UCH-1 (cell line): ENCODE data around the genes MAP3K11 and FIBP.

GRCh38 chr11:65555423-65556245 lies 2.5 kb downstream of the LTBP3 start:
- RRBS: no CpG with 5 or more reads among the region's 8 CpGs

- RRBS: no CpG with 5 or more reads among the region's 5 CpGs
Measured at GRCh38 chr11:65576589-65576810, 647 bp downstream of the EHBP1L1 start.

GRCh38 chr11:65613630-65614546 lies at the start of gene MAP3K11:
Gene MAP3K11, minus strand, starts transcription at chr11:65614221.
- RRBS: 10% methylated on average over 20 of the region's 45 CpGs

GRCh38 chr11:65639379-65640062 lies 1.6 kb downstream of the SIPA1 start:
- RRBS: no CpG with 5 or more reads among the region's 11 CpGs

DNA sequence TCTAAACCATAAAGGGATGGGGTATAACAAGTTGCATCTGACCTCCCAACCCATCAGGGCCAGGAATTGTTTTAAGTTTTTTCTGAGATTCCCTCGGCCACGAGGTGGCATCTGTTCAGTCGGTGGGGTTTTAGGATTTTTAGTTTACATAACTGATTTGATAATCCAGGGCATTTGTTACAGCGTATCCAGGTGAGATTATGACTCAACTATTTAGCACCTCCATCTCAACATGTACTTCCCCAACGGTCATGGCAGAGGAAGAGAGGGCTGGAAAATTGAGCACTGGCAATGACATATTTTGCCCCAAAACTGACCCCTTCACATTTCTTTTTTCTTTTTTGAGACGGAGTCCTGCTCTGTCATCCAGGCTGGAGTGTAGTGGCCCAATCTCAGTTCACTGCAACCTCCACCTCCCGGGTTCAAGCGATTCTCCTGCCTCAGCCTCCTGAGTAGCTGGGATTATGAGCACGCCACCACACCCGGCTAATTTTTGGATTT lies 6.6 kb downstream of the AP5B1 start:
- RRBS: no CpG with 5 or more reads among the region's 10 CpGs

DNA sequence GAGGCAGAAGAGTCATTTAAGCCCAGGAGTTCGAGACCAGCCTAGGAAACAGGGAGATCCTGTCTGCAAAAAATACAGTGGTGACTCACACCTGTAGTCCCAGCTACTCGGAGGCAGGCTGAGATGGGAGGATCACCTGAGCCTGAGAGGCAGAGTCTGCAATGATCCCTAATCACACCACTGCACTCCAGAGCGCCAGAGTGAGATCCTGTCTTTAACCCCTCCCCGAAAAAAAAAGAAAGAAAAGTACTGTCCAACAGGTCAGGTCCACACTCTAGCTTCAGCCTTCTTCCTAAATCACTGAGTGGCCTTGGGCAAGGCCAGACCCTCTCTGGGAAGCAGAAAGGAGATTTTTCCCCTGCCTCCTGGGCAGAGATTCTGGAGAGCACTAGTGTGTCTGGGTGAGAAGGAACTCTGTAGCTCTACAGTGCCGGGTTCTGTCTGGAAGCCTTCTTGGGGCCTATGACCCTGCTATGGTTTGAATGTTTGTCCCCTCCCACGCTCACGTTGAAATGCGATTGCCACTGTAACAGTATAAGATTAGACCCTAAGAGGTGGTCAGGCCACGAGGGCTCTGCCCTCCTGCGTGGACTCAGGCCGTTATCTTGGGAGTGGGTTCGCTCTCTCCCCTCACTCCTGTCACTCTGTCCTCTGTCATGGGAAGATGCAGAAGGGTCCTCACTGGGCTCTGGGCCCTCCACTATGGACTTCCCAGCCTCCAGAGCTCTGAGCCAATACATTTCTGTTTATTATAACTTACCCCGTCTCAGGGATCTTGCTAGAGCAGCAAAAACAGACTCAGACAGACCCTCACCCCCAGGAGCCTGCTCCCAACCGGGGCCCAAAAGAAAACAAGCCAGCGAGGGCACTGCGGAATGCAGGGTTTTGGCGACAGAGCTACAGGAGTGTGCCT lies 3.6 kb downstream of the AP5B1 start:
- RRBS: no CpG with 5 or more reads among the region's 17 CpGs

DNA sequence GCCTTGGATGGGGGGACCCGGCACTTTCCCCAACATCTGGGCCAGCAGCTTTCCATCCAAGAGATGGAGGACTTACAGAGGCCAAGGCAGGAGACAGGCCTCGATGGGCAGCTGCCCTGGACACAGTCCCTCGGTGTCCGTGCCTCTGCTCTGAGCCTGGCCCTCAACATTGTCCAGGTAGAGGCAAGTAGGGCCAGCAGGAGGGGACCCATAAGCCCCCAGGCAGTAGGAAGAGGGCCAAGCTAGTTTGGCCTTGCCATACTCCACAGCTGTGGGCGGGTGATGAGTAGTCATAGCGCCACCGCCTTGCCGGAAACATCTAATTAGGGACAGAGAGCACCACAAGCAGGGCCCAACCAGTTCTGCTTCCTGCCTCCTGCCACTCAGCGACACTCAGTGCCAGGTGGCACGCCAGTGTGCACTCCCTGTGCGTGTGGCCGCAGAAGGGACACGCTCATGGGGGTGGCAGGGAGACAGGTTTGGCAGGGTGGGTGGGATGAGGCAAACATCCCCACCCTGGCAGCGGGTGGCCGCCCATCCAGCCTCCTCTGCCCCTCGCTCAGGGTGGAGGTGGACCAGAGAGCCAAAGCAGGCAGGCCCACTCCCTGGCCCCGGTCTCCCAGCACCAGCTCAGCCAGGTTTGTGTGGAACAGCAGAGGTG lies 4.8 kb downstream of the OVOL1 start:
- RRBS: no CpG with 5 or more reads among the region's 17 CpGs

DNA sequence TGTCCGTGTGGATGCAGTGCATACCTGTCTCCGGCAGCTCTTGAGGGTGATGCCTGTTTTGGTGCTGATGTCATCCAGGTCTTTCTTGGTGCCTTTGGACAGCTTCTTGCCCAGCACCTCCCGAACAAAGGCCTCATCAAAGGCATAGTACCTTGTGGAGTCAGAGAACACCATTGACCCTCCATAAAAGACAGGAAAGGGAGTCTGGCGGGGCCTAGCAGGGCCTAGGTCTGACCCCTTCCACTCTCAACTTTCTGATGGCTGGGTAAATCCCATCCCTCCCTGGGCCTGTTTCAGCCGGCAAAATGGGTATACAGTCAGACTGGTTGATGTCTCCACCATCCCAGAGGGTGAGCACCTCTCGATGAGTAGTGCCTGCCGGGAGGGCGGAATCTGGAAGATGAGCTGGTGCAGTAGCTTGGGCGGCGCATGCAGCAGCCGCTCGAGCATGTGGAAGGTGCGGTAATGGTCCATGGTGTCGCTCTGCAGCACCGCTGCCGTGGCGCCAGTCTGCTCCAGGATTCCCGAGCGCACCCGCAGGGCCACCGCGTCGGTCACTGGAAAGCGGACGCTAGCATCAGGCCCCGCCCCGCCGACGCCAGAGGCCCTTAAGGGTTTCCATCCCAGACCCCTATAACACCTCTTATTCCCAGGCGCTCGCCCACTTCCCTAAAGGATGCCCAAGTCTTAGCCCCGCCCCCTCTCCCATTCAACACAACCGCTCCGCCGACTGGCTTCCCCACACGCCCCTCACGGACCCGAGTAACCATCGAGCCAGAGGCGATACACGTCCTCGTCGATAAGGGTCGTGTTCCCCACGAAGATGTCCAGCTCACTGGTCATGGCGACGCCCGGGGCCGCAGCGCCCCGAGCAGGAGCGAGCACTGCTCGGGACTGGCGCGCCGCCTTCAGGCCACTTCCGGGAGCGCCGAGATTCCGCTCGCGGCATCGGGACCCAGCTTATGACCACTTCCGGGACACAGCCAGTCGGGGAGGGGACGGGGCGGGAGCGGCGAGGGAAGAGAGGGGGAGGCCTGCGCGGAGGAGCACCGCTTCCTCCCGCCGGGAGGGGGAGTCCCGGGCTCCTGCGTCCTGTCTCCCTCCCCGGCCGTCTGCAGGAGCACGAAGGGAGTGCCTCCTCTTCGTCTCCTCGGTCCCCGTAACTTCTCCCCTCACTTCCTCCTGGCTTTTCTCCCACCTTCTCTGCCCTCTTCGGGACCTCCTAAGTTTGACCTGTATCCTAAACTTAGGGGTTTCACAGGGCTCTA lies at the start of gene FIBP:
Gene FIBP, minus strand, starts transcription at position 896 of the 1,268 bp plus-strand sequence.
- RRBS: 3% methylated on average over 28 of the region's 83 CpGs

GRCh38 chr11:65977238-65977970 lies 15.9 kb downstream of the SART1 start:
- RRBS: 90% methylated on average over 4 of the region's 22 CpGs

DNA sequence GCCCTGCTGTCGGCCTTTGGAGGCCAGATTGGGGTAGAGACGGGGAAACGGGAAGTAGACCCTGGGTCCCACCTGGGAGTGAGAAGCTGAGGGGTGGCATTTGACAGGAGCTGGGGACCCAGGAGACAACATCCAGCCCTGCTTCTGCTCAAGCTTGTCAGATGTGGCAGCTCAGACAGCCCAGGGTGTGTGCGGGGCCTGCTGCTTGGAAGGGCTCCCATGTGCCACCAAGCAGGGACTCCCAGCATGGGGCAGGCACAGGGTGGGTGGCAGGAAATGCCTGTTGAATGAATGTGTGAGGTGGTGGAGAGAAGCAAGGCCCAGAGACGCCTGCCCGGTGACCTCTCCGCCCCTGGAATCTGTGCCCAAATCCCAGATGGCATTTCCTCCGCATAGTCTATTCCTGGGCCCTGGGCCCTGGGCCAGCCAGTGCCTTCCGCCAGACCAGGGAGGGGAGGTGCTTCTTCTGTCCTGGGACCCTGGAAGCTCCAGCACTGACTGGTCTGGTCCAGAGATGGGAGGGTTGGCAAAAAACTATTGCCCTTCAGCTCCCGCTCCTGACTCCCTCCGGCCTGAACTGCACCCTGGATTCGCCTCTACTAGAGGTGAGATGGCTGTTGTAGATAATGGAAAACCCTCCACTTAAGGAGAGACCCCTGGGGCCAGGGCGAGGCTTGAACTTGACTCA lies 3.6 kb downstream of the CST6 start:
- RRBS: no CpG with 5 or more reads among the region's 13 CpGs

GRCh38 chr11:66020877-66021514 lies 5.3 kb downstream of the CATSPER1 start:
- RRBS: no CpG with 5 or more reads among the region's 18 CpGs

- RRBS: no CpG with 5 or more reads among the region's 13 CpGs
Measured at GRCh38 chr11:66061325-66062028, 8.6 kb upstream of the PACS1 start.

DNA sequence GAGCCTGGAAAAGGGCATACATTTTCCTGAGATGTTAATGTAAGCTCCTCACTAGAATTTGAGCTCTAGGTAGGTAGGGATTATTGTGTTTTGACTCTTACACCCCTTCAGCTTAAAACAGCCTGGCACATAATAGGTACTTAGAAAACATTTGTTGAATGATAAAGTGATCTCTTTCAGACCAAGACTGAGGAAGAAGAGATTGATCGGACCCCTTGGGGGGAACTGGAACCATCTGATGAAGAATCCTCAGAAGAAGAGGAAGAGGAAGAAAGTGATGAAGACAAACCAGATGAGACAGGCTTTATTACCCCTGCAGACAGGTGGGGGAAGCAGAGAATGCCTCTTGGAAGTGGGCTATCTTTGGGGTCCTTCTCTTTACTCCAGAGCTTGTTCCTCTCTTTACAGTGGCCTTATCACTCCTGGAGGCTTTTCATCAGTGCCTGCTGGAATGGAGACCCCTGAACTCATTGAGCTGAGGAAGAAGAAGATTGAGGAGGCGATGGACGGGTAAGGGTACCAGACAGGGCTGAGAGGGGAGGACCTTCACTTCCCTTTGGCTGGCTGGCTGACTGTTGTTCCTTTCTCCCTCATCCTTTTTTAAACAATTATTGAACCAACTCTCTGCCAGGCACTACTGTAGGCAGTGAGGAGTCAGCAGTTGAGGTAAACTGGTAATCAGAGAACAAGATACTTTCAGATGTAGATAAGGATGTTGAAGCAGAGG lies 6.7 kb upstream of the PACS1 start:
- RRBS: no CpG with 5 or more reads among the region's 3 CpGs

GRCh38 chr11:66070649-66071287 lies 696 bp downstream of the PACS1 start:
- RRBS: 4% methylated on average over 28 of the region's 53 CpGs

DNA sequence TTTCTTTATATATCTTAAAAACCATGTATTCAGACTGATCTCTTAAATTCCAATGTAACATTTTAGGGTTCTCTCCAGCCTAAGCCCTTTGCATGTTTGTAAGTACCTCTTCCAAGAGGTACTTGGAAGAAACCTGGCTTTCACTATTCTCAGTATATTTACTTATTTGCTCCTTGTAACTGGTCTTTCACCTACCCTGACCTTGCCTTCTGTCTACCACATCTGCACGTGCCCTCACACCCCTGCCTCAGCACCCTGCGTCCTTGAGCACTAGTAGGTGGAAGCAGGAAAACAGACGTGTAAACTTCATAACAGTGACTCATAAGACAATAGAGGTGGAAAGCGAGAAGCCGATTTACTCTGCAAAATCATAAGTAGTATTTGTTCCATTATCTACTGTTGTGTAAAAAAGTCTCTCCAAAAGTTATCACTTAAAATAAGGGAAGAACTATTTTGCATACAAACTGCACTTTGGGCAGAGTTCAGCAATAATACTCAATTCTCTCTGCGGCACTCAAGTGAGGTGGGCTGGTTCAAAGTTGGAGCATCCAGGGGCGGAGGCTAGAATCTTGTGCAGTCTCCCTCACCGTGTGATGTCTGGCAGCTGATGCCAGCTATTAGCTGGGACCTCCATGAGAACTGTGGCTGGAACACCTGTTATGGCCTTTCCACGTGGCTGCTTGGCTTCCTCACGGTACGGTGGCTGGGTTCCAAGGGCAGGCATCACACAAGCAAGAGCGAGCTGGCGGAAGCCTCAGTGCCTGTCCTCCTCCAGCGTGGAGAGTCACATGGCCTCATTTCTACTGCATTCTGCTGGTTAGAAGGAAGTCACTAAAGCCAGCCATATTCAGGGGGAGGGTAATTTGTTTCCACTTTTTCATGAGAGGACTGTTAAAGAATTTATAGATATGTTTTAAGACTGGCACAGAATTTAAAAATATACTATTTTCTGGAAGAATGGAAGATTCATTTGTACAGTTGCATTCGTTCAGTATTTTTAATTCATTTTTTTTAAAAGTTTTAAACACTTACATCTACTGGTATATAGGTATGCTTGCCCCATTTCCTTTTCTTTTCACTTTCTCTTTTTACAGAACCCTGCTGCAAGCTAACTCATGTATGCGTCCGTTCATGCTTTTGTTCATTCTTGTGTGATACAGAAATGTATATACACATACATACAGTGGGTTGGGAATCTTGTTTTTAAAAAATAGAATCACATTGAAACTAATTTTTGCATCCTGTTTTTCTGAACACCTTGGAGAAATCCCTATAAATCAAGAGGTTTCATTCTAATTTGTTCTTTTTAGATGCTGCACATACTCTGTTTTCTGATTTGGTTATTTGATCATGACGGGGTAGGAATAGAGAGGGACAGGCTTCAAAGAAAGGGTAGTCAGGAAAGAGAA lies 30.6 kb downstream of the PACS1 start:
- RRBS: no CpG with 5 or more reads among the region's 18 CpGs

DNA sequence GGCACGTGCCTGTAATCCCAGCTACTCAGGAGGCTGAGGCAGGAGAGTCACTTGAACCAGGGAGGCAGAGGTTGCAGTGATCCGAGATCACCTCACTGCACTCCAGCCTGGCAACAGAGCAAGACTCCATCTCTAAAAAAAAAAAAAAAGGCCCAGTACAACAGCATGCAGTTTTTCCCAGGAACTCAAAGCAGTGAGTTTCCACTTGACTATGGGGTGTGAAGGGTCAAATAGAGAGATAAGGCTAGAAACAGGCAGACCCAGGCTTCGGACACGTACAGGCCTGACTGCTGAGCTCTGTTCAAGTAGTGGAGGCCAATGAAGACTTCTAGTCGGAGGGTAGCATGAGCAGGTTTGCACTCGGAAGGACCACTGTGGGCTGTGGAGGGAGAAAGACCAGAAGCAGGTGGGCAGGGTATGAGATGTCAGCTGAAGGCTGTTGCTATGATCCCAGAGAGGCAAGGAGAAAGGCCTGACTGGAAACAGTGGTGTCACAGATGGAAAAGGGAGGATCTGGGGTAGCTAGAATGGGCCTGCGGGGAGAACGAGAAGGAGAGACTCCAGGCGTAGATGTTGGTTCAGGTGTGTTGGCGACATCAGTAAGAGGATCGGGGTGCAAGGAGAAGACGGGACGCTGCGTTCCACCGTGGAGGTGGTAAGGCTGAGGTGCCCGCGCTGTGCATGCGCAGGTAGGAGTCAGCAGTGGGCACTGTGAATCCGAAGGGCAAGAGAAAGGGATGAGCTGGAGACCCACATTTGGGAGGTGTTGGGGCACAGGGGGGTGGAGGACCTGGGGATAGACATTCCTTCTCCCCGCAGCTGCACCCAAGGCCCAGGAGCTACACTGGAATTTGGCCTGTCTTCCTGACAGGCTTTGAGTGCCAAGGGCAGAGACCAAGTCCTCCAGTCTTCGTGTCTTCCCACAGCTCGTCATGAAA lies 38.5 kb upstream of the KLC2 start:
- RRBS: no CpG with 5 or more reads among the region's 22 CpGs

- RRBS: 49% methylated on average over 6 of the region's 21 CpGs
Measured at GRCh38 chr11:66314934-66315867, 1.6 kb downstream of the CD248 start.

DNA sequence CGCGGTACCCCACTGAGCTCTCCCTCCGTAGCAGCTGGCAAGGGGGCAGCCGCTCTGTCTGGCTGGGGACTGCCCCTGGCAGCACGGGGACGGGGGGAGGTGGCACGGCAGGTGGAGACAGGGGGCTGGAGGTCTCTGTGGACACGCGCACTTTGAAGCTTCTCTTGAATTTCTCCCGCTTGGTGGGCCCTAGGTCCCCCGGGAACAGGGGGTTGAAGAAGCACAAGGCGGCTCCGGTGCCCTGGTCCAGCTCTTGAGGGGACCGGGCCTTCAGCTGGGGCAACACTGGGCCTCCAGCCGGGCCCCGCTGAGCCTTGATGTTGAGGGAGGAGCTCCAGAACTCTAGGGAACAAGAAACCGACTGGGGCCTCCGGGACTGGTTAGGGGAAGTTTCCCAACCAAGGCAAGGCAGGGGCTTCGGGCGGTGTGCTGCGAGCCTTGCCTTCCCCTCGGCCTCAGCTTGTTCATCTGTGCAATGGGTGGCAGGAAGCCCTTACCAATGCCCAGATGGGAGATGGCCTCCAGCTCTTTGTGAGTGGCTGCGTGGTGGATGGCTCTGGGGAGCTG lies 1.2 kb downstream of the RIN1 start:
- RRBS: 93% methylated on average over 7 of the region's 23 CpGs

- RRBS: no CpG with 5 or more reads among the region's 34 CpGs
Measured at GRCh38 chr11:66347034-66347353, 435 bp downstream of the B4GAT1 start.

GRCh38 chr11:66373154-66373672 lies 1.7 kb upstream of the SLC29A2 start:
- RRBS: no CpG with 5 or more reads among the region's 5 CpGs